Skeletal muscle cell (primary cell): ENCODE results near the gene SKAP2.

GRCh38 chr7:26185130-26185496, 15.4 kb downstream of the HNRNPA2B1 start:
- RRBS: no CpG with 5 or more reads among the region's 10 CpGs

- RRBS: no CpG with 5 or more reads among the region's 4 CpGs
Measured at GRCh38 chr7:26186439-26187077, 14.0 kb downstream of the HNRNPA2B1 start.

DNA sequence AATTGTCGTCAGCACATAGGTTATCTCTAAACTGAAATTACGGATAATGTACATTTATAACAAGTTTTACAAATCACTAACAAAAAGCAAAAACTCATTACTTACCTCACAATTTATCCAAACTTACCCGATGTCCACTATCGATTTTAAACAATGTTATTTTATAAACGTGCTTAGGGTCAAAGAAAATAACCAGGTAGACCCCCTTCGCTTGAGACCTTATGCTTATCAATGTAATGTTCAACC, 1.5 kb downstream of the HNRNPA2B1 start:
- RRBS: no CpG with 5 or more reads among the region's 6 CpGs

- RRBS: no CpG with 5 or more reads among the region's 7 CpGs
Measured at GRCh38 chr7:26292793-26293440, 1.3 kb downstream of the SNX10 start.

DNA sequence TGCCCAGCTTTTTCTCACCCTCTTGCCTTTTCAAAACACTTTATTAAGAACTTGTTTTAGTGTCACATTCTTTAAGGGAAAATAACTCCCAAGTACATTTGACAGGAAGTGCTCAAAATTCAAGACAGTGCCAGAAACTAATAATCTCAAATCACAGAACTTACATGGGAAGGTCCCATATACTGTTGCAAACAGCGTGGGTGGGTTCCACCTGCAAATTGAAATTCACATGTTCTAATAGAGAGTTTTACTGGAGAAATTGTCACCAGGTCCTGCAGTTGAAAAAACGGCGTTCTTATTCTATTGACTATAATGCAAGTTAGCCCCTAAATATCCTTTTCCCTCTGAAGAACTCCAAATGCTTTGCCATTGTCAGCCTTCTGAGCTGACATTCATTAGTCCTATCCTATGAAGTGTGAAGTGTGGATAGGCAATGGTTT, 261.1 kb downstream of the SKAP2 start:
- RRBS: no CpG with 5 or more reads among the region's 3 CpGs

GRCh38 chr7:26776253-26777313, 87.8 kb downstream of the SKAP2 start:
- RRBS: no CpG with 5 or more reads among the region's 2 CpGs

DNA sequence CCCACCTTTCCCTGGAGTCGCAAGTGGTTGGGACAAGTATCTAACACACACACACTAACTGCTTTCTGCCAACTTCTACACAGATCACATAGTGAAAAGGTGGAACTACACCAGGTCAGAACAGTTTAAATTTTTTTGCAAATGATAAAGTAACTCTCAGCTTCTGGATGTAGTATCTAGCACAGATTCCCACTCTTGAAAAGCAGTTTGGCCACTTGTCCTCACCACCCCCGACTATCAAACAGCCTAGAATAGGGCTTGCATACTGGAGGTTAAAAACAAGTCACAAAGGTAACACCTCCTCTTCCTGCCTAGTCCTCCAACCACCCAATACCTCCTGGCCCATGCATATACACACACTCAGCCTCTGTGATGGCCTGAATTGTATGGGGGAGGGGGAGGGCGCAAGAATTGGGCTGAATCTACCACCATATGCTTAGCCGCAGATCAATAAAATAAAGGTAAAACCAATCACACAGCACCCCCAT, 5.7 kb downstream of the SKAP2 start:
- RRBS: no CpG with 5 or more reads among the region's 4 CpGs

DNA sequence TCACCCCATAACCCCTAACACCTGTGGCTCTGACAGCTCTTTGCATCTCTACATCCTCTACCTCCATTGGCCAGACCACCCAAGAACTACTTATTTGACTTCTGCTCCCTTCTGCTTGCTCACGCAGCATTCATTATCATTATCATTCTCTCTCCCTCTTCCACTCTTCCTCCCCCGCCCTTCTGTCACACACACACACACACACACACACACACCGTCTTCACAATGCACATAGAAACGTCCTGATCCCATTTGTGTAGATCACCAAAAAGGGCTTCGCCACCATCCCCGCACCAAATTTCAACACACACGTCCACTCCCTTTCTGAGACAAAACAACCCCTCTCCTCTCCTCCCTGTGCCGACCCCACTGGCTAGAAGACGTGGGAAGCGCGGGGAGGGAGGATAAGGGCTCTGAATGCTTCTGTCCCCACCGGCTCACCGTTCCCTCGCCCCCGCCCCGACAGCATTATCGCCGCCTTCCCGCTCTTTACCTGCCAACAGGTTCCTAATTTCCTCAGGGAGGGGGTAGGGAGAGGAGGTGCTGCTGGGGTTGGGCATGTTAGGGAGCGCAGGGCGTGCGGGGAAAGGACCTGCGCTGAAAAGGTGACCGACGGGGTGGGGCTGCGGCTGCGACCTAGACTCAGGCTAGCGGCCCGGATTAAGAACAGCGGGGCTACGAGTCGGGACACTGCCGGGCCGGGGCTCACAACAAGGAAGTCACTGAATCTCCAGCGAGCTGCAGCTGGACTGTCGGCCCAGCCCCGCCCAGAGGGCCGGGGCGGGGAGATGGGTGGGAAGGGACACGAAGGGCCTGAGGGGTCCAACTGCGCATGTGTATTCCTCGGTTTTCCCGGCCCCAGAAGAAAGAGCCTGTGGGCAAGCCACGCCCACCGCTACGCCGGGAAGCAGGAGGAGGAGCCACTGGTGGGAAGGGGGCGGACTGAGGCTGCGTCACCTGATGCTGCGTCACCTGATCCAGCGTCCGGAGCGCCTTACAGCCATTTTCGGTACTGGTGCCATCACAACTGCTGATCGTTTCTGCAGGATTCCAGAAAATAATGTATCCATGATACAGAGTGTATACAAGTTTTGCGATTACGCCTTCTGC, at the start of gene SKAP2:
TSS of gene SKAP2 (minus strand) at position 721 of the 1,110 bp plus-strand sequence.
- RRBS: 2% methylated on average over 21 of the region's 57 CpGs

- RRBS: 17% methylated on average over 17 of the region's 70 CpGs
Measured at GRCh38 chr7:27087801-27088651, 7.8 kb downstream of the HOXA1 start.

DNA sequence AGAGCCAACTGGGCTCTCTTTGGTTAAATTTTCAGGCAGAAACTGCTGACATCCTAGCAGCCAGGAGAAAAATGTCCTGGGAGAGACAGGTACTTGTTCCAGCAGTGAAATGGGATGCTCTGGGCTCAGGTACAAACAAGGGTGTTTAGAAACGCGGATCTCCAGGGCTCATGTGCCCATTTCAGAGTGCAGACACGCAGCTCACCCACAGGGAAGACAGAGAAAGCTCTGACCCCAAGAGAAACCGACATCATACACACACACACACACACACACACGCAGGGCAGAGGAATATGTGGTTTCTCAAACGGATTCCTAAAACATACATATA, 12.0 kb upstream of the HOXA2 start:
- RRBS: no CpG with 5 or more reads among the region's 6 CpGs

DNA sequence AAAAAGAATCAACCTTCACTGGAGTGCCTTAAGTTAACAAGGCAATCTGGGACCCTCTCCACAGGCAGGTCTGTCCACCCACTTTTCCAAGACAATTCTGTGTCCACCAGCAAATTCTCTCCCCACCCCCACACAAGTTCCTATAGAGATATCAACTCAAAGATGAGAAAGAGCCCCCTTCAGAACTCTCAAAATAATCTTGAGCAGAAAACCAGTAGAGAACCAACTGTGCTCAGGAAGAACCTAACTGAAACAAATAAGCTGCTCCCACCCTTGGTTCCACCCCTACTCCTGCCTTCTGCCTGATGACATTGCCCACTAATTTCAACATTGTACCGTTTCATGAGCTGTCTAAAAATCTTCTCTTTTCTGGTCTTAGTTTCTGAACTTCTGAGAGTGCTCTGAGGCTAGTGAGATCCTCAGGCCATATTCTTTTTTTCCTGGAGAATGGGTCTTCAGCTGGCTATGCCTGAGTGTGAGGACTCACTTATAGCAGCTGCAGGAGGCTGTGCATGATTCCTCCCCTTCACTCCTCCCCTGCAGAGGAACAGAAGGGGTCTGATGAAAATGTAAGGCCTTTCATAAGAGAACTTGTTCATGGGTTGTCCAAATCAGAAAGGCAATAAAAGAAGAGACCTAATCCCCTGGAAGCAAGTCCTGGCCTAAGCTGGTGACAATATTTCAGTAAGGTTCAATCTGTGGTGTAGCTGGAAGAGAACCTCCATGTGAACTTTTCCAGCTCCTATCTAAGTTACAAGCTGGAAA, 11.2 kb downstream of the HOXA4 start:
- RRBS: no CpG with 5 or more reads among the region's 1 CpG

DNA sequence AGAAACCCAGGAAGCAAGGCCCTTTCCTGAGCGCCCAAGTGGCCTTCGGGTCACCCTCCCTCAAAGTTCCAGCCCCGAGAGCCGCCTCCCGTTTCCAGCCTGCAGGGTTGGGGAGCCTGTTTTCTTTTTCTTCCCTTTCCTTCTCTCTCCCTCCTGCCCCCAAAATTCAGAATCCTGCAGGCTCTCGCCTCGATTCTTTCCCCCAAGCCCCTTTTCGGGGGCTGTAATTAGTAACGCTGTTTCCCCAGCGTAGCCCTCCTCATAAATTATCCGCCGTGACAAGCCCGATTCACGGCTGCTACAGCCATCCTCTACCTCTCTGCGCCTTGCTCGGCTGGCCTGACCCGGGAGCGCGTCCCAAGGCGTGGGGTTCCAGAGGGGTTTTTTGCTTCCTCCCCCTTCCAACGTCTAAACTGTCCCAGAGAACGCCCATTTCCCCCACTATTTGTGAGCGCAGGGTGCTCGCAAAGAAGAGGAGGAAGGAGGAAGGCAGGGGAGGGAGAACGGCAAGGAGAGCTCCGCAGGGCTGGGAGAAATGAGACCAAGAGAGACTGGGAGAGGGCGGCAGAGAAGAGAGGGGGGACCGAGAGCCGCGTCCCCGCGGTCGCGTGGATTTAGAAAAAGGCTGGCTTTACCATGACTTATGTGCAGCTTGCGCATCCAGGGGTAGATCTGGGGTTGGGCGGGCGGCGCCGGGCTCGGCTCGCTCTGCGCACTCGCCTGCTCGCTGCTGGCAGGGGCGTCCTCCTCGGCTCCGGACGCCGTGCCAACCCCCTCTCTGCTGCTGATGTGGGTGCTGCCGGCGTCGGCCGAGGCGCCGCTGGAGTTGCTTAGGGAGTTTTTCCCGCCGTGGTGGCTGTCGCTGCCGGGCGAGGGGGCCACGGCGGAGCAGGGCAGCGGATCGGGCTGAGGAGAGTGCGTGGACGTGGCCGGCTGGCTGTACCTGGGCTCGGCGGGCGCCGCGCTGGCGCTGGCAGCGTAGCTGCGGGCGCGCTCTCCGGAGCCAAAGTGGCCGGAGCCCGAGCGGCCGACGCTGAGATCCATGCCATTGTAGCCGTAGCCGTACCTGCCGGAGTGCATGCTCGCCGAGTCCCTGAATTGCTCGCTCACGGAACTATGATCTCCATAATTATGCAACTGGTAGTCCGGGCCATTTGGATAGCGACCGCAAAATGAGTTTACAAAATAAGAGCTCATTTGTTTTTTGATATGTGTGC, 662 bp downstream of the HOXA5 start:
- RRBS: 32% methylated on average over 52 of the region's 93 CpGs

DNA sequence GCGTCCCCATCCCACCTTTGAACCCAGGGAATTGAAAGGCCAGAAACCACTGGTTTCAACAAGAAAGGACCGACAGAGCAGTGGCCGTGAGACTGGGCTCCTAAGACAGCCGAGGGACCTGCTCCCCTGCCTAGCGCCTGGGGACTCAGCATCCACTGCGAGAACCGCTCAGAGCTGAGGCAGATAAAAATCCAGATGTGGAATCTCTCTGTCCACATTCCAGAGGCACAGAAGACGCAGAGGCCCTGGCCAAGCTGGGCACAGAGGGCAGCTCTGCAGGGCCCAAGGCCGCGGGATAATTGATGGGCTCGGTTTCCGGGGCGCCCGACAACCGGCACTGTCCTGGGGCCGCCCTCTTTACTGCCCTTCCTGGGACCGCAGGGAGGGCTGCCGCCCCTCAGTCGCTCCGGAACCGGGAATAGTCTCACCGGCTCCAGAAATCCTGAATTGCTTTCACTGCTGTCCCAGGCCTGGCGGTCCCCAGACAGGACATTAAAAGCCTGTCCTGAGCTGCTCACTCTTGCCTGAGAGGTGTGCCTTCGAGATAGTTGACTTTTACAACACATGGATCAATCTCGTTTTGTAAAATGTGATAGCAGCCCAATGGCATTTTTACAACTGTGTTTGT, 1.2 kb upstream of the HOXA6 start:
- RRBS: 17% methylated on average over 6 of the region's 25 CpGs

DNA sequence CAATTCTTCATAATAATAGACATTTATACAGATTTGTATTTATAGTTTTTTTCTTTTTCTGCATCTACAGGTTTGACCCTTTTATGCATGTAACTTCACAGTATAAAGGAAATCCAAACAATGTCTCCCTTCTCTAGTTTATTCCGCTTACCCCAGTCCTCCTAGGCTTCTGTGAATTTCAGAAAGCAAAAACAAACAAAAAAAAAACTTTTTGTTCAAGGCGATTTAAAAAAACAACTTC, 3.4 kb downstream of the HOXA10 start:
- RRBS: no CpG with 5 or more reads among the region's 2 CpGs

GRCh38 chr7:27176744-27177206, 2.7 kb upstream of the HOXA10 start:
- RRBS: no CpG with 5 or more reads among the region's 6 CpGs

DNA sequence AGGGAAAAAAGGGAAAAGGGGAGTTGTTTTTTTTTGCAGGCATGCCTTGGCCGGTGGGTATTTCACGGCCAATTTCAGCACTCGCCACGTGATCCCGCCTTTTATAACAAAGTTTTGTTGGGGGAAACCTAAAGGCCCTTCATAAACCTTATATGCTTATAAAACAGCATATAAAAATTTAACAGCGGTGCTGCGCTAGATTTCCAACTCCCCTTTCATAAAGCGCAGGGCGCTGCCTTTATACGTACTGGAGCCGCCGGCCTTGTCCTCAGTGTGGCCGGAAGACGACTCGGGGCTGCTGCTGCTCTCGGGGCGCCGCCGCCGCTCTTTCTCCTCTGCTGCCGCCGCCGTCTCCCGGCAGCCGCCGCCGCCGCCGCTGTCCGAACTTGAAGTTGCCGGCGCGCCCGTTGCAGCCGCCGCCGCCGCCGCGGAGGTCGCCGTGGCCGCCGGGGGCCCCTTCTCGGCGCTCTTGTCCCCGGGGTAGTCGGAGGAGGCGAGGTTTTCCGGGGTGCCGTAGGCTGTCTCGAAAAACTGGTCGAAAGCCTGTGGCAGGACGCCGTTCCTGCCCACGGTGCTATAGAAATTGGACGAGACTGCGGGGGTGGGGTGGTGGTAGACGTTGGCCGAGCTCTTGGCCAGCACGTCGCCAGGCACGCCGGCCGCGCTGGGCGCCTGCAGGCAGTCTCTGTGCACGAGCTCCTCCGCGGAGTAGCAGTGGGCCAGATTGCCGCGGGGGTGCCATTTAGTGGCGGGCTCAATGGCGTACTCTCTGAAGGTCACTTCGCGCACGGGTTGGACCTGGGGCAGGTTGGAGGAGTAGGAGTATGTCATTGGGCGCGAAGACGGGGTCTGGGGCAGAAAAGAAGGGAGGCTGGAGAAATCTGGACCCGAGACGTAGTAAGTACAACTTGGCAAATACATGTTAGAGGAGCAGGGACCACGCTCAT, 571 bp downstream of the HOXA11 start:
- RRBS: under 1% methylated on average over 29 of the region's 83 CpGs

DNA sequence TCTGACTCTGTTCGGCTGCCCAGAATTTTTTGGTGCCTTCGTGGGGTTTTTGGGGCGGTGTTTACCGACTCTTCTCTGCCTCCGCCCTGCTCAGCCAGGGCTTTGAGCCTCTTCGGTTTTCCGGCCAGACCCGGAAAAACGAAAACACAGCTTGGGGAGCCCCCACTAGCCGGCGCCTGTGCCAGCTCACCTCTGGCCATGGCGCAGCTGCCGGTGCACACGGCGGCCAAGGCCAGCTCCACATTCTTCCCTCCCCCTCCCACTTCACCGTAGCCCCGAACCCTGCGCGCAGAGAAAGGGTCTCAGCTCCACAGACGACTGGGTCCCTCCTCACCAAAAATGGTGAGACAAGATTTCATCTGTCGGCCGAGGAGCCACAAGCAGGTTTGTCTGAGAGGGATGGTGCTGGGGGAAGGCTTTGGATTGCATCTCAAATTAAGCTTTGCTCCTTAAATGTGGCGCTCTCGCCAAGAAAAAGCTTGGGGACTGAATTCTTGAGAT, 2.4 kb upstream of the HOXA13 start:
- RRBS: 32% methylated on average over 6 of the region's 24 CpGs

DNA sequence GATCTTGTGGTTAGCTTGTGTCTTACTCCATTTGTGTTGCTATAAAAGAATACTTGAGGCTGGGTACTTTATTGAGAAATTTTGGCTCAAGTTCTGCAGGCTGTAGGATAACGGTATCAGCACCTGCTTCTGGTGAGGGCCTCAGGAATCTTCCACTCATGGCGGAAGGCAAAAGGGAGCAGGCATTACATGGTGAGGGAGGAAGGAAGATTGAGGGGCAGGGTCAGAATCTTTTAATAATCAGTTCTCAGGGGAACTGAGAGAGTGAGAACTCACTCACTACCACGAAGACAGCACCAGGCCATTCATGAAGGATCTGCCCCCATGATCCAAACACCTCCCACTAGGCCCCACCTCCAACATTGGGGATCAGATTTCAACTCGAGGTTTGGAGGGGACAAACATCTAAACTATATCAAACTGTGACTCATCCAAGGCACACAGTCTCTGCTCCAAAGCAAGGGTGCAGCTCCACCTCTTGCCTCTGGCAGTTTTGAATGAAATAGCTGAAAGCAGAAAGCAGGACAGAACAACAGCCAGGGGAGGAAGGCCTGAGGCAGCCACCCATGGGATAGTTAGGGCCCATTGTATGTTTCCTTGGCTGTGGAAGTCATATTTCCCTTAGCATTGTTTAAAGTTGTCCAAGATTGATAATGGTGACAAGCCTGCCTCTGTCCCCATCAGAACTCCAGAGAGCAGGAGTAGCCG, 129.6 kb downstream of the EVX1 start:
- RRBS: no CpG with 5 or more reads among the region's 5 CpGs

- RRBS: no CpG with 5 or more reads among the region's 2 CpGs
Measured at GRCh38 chr7:27420647-27421157, 178.1 kb downstream of the EVX1 start.

DNA sequence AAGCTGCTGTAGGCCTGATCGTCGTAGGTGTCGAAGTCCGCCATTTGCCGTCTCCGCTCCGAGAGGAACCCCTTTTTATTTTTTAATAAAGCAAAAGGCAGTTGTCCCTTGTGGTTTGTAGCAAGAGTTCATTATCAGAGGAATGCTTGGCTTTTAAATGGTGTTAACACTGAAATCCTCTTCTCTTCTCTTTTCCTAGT, 204.0 kb downstream of the HIBADH start:
- RRBS: no CpG with 5 or more reads among the region's 7 CpGs